GM12891 (cell line): ENCODE results near the genes ZFHX3, RFWD3 and ZNRF1.

GRCh38 chr16:72853433-72854024 lies 194.4 kb downstream of the ZFHX3 start:
- RRBS, result no CpG with 5 or more reads among the region's 4 CpGs

GRCh38 chr16:72938625-72939168 lies 109.2 kb downstream of the ZFHX3 start:
- RRBS, result no CpG with 5 or more reads among the region's 13 CpGs

GRCh38 chr16:72958262-72959298 lies 89.3 kb downstream of the ZFHX3 start:
- RRBS, result no CpG with 5 or more reads among the region's 40 CpGs

DNA sequence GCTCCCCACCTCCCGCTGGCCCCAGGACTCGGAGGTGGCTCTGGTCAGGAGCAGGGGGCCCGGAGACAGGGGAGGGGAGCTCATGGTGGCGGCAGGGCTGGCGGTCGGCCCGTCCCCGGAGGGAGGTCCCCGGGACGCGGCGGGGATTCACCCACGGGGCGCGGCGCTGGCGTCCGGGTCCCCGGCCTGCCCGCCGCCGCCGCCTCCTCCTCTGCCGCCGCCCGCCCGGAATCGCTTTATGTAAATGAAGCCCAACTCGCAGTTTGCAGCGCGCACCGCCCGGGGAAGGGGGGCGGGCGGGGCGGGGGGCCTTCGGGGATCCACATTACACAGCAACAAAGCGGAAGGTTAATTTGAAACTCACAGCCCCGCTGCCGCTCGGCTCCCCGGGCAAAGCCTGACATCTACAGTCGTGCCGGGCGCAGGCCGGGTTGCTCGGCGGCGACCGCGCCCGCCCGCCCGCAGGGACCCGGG lies at the start of gene ZFHX3:
Gene ZFHX3 (minus strand): TSS at position 246 of the 474 bp plus-strand sequence.
- RRBS, result 2% methylated on average over 35 of the region's 55 CpGs

GRCh38 chr16:73062597-73062878 lies 14.6 kb upstream of the ZFHX3 start:
- RRBS, result no CpG with 5 or more reads among the region's 5 CpGs

GRCh38 chr16:73192317-73193069 lies 144.6 kb upstream of the ZFHX3 start:
- RRBS, result no CpG with 5 or more reads among the region's 19 CpGs

DNA sequence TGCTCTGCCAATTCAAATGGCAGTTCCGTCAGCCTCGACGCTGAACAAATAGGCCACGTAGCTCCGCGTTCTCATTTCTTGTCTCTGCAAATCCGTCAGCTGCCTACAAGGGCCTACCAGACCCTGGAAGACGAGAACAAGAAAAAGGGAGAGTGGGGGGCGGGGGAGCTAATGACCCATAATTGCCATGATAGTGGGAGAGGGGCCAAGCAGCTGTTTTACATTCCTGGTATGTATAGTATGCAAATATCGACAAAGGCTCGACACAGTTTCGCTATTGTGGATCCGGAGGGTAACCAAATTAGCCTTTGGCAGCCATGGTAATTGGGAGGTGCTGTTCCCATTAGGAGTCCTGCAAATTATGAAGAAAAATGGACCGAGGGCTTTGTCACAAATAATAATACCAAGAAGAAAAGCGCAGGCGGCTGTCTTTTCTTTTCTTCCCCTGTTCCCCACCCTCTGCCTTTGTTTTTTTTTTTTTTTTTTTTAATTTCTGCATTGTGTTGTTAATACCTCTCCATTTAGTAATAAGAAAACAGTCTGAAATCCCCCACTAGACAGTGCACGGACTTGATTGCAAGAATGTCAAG lies 435.6 kb upstream of the ZFHX3 start:
- RRBS, result no CpG with 5 or more reads among the region's 17 CpGs

DNA sequence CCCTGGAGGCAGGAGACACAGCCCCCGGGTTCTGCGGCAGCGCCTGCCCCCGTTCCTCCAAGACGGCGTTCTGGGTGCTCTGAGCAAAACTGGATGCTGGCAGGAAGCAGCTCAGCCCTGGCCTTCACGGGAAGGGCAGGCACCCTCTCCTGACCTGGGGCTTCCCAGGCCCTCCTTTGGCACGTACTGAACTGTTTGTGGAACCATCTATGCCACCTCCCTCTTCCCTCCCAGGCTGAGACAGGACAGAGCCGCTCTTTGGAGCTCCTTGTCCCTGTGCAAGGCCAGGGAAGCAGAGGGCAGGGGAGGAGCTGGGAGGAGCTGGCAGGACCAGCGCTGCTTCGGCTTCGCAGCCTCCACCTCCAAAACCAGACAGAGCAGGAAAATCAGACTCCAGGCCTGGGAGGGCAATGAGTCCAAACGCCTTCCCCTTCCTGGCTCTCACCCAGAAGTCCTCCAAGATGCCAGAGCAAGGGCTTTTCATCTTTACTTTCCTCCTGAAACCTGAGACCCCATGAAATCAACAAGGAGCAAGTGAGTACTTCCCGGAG lies 22.4 kb downstream of the NPIPB15 start:
- RRBS, result no CpG with 5 or more reads among the region's 14 CpGs

- RRBS, result under 1% methylated on average over 9 of the region's 68 CpGs
Observed at GRCh38 chr16:74666357-74667280, at the start of gene RFWD3. TSS of gene RFWD3 (minus strand) at chr16:74666877.

- RRBS, result no CpG with 5 or more reads among the region's 9 CpGs
Observed at GRCh38 chr16:74760202-74760917, 14.3 kb downstream of the FA2H start.

DNA sequence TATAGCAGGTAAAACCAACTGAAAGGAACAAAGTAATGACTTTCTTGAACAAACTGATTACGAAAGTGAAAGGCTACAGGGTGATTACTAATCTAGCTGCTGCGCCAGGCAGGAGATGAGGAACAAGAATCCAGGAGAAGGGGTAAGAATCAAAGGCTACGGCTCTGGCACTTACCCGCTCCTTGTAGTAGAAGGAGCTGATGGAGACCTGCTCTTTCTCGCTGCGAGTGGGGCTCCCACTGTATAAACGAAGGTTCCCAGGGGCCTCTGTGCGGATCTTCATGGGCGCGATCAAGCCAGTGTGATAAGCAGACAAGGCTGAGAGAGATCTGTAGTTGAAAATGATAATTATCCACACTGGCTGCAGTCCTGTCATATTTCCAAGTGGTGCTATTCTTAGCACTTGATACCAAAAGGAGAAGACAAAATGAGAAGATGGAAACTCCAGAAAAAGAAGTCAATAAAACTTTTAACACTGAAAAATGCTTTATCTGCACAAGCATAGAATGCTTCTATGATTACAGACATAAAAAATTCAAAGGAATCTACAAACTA lies 81.1 kb downstream of the WDR59 start:
- RRBS, result no CpG with 5 or more reads among the region's 10 CpGs

GRCh38 chr16:74965481-74966237 lies 19.3 kb downstream of the WDR59 start:
- RRBS, result no CpG with 5 or more reads among the region's 9 CpGs

- RRBS, result no CpG with 5 or more reads among the region's 17 CpGs
Observed at GRCh38 chr16:74991549-74992595, 6.9 kb upstream of the WDR59 start.

GRCh38 chr16:74998410-74999129 lies at the start of gene ZNRF1:
TSS of gene ZNRF1 (plus strand) at chr16:74999024.
- RRBS, result 2% methylated on average over 23 of the region's 57 CpGs

DNA sequence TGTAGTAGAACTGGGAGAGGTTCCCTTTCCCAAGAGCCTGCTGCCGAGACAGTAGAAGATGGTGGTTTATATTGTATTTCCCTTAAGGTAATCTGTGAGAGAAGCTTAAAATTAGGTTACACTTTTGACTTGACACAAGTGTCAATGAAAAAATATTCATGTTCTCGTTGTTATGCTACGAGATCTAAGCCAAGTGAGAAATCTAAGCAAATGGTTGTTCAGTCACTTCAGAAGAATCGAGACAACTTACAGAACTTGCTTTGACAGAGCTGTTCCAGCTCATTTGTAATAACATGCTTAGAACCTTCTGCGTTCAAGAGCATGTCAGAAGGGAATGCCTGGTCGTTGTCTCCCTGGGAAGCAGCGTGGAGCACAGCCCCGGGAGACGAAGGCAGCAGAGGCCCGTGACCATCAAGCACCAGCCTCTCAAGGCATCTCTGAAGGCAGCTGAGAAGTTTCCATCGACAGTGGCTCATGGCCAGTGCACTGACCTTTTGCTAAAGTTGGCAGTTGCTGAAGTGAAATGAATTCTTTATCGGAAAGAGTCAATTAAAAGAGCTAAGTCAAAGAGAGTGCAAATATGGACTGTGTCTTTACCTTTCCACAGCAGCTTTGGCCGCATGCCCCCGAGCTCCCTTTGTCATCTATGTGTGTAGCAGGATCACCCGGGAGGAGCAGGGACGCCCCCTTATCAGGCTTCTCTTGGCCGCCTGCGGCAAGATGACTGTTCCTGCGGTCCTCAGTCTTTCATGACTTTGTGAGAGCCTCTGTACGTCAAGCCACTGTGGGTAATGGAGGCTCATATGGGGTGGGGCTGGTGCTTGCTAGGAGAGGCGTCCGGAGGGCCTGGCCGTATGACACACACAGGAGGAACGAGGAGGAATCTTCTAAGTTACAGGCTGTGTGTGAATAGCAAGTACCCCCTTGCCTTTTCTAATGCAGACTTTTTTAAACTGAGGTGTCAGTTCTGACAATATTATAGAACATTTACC lies 54.4 kb downstream of the LDHD start:
- RRBS, result no CpG with 5 or more reads among the region's 24 CpGs

- RRBS, result no CpG with 5 or more reads among the region's 9 CpGs
Observed at GRCh38 chr16:75107771-75108365, 8.7 kb downstream of the LDHD start.

- RRBS, result no CpG with 5 or more reads among the region's 29 CpGs
Observed at GRCh38 chr16:75108620-75109826, 7.6 kb downstream of the LDHD start.

DNA sequence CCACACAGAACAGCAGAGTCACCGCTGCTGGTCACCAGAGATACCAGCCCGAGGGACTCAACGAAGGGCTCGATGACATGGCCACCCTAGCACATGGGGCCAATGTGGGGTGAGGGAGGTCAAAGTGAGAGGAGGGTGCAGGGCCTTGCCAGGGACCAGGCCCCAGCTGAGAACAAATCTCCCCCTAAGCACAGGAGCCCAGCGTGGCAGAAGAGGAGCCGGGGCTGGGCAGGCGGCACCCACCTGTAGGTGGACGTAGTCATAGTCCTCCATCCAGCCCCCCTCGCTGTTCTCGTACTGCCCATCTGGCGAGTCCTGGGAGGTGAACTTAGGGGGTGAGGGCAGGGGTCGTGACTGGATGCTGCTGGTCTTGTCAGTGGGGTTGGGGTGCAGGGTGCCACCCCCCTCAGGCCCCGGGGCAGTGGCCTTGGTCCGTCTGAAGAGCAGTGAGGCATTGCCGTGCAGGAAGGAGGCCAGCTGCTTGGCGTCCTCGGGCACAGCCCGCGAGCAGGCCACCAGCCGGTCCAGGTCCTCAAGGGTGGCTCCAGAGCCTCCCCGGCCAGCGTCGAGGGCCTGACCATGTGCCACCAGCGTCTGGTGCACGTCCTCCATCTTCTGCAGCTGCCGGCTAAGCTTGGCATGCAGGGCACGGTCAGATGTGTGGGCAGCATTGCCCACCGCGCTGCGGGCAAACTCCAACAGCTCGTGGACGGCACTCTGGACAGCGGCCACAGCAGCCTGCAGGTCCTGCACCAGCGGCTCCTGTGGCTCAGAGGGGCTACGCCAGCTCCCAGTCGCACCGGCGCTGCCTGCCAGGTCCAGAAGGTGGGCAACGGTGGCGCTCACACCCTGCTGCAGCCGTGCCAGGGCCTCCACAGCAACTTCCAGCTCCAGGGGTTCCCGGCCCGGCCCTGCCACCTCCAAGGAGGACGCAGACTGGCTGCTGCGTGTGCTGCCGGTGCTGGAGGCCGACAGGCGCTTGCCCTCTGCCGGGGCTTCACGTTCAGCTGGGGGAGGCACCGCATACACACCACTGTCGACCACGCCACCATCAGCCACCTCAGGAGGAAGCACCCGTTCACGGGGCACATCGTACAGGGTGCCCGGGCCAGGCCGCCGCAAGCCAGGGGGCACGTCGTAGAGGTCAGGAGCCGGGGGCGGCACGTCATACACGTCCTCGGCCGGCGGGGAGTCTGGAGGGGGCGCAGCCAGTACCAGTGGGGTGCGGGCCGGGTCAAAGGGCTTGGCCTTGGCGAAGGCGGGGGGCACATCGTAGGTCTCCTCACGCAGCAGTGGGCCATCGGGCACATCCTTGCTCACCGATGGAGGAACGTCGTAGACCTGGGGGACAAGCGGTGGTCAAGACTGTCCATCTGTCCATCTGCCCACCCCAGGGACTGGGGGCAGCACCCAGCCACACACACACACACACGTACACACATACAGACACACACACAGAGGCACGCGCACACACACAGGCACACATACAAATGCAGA lies 16.2 kb downstream of the BCAR1 start:
- RRBS, result 95% methylated on average over 19 of the region's 83 CpGs

DNA sequence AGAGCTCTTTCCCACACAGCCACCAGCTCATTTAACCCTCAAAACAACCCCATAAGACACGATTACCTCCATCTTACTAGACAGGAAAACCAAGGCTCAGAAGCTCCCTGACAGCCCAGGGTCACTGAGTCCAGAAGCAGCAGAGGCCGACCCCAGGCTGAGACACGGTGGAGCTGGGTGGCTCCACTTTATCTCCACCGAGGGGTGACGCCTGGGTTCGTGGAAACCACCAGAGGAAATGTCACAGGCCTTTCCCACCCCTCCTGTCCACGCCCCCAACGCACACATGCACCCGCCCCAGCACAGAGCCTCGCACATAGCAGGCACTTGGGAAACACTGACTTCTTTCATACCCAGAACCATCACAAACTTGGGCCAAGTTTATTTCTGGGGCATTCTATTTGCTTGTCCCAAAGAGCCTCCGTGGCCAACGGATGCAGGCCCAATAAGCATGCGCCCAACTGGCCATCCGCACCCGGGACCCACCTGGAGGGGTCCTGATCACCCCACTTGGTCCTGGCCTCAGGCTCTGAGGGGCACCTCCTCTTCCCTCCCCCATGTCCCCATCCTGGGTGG lies 3.3 kb downstream of the BCAR1 start:
- RRBS, result no CpG with 5 or more reads among the region's 15 CpGs

DNA sequence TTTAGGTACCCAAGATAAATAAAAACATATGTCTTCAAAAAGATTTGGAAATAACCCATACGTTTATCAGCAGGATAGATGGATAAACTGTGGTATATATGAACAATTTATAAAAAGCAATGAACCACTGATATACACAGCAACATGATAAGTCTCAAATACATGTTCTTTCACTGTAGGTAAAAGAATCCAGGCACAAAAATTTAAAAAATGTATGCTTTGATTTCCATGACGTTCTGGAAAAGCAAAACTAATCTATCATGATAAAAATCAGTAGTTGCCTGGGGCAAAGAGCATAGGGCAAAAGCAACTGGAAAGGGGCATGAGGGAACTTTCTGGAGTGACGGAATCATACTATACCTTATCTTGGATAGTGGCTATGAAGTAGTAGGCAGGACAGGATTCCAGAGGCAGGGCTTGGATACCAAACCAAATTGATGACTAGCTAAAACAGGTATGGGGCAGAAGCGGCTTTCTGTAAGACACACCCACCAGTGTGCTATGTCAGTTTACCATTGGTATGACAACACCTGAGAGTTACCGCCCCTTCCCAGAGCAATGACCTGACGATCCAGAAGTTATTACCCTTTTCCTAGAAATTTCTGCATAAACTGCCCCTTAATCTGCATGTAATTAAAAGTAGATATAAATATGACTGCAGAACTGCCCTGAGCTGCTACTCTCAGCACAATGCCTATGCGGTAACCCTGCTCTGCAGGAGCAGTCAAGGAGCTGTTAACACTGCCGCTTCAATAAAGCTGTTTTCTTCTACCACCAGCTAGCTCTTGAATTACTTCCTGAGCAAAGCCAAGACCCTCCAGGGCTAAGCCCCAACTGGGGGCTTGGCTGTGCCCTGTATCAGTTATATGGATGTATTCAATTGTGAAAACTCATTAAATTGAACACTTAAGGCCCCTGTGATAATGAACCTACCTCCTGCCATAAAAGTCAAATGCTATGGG lies 56.7 kb downstream of the CFDP1 start:
- RRBS, result no CpG with 5 or more reads among the region's 8 CpGs